Left cardiac atrium (tissue), 1 donor: ENCODE measurements around the genes SMYD3, ZNF670 and OR2G2.

- PRO-cap, result no peak
These were observed 324.7 kb downstream of the SMYD3 start for GRCh38 chr1:246181961-246183146.

GRCh38 chr1:246355195-246355731 lies 151.8 kb downstream of the SMYD3 start:
- PRO-cap, result no peak

- PRO-cap, result unidirectional peak, plus-strand start at chr1:246506919; bidirectional peak, plus-strand start at chr1:246507361, minus-strand start at chr1:246507272
These were observed at the start of gene SMYD3 for GRCh38 chr1:246506304-246507497. TSS of gene SMYD3 (minus strand) at chr1:246507279.

GRCh38 chr1:246569450-246570461 lies 3.5 kb downstream of the CNST start:
- PRO-cap, result no peak

- PRO-cap, result no peak
These were observed 43.4 kb upstream of the SCCPDH start for GRCh38 chr1:246680810-246681298.

GRCh38 chr1:246779218-246779645 lies 55.0 kb downstream of the SCCPDH start:
- PRO-cap, result no peak

DNA sequence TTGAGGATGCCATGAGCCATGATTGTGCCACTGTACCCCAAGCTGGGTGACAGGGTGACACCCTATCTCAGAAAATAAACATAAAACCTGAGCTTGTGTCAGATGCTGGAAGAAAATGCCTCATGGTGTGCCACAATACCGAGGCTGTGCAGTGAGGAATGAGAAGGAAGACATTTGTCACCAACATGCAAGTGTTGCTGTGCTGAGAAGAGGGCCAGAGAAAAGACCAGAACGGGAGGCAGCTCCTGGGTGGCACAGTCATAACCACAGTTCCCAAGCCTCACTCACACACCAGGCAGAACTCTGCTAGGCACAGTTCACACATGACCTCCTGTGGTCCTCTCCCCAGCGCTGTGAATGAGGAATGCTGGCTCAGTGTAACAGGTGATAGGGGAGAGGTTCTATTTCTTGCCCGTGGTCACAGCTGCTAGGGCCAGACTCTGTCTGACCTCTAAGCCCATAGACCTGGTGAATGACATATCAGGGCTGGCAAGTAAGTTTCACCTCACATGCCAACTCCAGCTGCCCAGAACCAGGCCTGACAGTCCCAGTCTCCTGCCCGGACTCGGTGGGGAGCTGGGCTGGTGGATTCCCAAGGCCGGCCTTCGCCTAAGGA lies 74.2 kb downstream of the SCCPDH start:
- PRO-cap, result no peak

DNA sequence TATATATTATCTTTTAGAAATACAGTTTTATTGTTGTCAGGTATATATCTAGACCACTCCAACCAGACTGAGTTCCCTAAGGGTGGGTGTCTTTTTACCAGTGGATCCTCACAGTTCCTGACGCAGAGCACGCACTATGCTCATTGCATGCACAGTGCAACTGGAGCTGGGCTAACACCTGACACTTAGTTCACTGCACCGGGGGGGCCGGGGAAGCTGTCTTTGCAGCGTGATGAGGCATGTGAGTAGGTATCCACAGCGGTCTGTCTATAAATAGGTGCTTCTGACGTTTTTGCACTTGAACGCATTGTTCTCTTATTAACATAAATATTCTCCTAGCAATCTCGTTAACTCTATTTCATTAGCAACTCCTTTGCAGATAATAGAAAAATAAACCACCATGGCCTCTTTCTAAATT lies 86.4 kb downstream of the SCCPDH start:
- PRO-cap, result no peak

DNA sequence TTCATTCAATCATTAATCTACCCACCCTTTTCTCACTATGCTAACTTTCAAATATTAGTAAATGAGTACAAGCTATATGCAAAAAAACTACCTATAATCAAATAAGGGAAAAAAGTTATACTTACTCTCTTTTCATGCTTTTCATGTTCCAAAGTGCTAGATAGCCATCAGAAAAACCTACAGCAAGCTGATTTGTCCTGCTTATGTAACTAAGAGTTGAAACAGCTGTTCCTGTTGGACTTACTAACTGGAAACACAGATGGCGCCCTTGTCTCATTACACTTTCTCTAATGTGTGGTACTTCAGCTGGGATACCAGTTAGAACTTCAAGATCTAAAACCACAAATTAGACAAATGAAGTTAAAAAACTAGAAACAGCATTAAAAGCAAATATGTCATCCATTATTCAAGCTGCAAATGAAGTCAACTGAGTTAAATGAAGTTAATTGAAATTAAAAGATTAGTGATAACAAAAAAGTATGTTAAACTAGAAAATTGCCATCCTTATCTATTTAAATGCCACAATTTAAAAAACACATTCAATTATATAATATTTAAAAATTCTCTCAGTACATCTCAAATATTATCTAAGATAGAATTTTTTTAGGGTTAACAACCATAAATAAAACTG lies 24.2 kb downstream of the AHCTF1 start:
- PRO-cap, result no peak

DNA sequence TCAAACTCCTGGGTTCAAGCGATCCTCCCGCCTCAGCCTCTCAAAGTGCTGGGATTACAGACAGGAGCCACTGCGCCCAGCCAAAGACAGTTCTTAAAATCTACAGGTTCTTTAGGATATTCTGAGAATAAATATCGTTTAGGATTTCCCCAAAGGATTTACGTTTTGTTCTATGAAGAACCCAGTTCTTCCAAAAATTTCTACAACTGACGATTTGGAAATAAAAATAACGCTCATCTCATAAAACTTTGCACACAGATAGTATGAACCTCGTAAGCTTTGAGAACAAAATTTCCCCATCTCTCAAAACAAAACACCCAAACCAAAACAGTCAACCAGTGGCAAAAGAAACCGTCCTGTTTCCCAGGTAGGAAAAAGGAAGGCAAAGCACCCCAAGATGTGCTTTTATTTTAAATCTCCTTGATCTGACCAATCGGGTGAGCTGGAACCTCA lies 1.1 kb downstream of the AHCTF1 start:
- PRO-cap, result no peak

DNA sequence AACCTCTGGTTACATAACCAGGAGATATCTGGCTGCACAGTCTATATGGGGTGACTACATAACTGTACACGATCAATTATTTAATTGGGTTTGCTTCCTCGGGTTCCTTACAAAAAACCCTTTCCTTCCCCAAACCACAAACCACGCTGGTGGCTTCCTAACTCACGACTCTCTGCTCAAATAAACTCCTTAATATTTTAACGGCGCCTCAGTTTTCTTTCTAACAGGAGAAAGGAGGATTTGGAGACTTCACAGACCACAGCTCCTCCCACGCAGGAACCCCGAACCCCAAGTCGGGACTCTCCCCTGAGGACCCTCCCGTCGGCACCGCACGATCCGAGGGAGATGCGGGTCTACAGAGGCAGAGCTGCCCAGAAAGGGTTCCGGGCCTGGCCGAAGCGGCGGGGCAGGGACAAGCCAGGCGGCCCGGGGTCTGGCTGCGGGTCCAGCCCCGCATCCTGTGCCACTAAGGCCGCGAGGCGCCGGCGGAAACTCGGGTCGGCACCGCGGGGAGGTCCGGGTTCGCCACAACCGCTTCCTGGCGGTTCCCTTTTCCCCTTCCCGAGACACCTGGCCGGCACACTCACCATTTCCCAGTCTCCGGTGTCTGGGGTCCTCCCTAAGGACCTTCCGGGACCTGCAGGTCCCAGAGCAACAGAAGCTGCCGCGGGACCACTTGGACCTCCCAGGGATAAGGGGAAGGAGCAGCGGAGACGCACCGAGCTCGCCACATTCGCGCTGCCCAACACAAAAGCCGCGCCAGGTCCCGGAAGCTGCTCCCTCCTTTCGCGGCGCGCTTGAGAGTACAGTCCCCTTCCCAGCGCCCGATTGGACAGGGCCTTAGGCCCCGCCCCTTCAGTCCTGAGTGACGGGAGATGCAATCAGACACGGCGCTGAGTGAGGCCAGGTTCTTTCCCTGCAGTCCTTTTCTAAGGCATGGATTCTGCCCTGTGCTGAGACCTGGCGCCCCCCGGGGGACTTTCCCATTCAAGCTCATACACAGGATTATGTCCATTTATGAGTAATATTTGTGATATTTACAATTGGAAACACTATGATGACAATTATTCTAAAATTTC lies at the start of gene ZNF670:
TSS of gene ZNF670 (minus strand) at position 805 of the 1,079 bp plus-strand sequence.
- PRO-cap, result bidirectional peak, plus-strand start at position 884 of the sequence, minus-strand start at position 775 of the sequence

GRCh38 chr1:247126277-247126748 lies 22.2 kb upstream of the ZNF669 start:
- PRO-cap, result no peak

DNA sequence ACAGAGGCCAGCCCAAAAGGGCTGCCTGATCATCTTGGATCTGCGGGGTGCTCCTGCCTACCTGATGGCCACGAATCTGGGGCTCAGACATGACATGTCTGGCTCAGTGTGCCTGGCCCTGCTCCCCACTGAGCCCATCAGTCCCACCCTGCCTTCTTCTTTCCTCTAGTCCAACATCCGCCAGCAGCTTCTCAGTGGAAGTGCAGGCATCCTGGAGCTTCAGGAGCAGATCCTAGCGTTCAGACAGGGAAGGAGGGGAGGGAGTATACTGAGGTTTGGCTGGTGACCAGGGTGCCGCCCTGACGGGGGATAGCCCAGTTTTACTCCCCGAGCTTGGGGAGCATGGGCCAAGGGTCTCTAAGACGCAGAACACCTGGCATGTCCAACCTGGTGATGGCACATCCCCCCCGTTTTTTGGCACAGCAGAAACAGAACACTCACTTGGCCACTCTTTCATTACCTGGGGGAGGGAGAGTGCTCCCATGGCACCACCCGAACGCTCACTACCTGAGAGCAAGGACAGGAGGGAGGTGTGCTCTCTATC lies 31.7 kb downstream of the ZNF496 start:
- PRO-cap, result no peak

- PRO-cap, result no peak
These were observed 18.2 kb downstream of the NLRP3 start for GRCh38 chr1:247434058-247434643.

- PRO-cap, result no peak
These were observed 17.7 kb downstream of the OR2B11 start for GRCh38 chr1:247440138-247440748.

GRCh38 chr1:247447945-247448904 lies 9.7 kb downstream of the OR2B11 start:
- PRO-cap, result unidirectional peak, minus-strand start at chr1:247448218

DNA sequence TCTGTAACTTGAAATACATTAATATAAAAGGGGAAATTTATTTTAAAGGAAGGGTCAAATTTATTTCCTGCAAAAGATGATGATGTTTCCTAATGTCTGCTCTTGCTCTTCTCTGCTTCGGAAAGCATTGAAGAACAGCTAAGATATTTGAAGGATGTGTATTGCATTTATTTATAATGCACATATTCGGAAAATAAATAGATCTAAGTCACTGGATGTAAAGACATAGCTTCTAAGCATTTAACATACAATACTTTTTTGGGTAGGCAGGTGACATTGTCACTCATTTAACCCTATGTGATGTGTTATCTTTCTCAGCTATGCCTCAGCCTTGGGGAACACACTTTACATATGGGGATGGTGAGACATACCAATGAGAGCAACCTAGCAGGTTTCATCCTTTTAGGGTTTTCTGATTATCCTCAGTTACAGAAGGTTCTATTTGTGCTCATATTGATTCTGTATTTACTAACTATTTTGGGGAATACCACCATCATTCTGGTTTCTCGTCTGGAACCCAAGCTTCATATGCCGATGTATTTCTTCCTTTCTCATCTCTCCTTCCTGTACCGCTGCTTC lies at the start of gene OR2G2:
TSS of gene OR2G2 (plus strand) at position 352 of the 579 bp plus-strand sequence.
- PRO-cap, result no peak

GRCh38 chr1:247639158-247639933 lies 22.4 kb downstream of the OR14L1P start:
- PRO-cap, result bidirectional peak, plus-strand start at chr1:247639571, minus-strand start at chr1:247639442

GRCh38 chr1:247818803-247819367 lies 5.0 kb downstream of the OR14A16 start:
- PRO-cap, result no peak

- PRO-cap, result no peak
These were observed 11.0 kb downstream of the OR2W3 start for GRCh38 chr1:247906100-247907161.